Cytotoxic T cell (primary cell): Measurements from ENCODE around the genes C9orf152, SVEP1 and LPAR1.

GRCh38 chr9:109440567-109441158 lies 57.4 kb downstream of the PTPN3 start:
- PRO-cap, 2 experiments: no peak in any of the 2 experiments

DNA sequence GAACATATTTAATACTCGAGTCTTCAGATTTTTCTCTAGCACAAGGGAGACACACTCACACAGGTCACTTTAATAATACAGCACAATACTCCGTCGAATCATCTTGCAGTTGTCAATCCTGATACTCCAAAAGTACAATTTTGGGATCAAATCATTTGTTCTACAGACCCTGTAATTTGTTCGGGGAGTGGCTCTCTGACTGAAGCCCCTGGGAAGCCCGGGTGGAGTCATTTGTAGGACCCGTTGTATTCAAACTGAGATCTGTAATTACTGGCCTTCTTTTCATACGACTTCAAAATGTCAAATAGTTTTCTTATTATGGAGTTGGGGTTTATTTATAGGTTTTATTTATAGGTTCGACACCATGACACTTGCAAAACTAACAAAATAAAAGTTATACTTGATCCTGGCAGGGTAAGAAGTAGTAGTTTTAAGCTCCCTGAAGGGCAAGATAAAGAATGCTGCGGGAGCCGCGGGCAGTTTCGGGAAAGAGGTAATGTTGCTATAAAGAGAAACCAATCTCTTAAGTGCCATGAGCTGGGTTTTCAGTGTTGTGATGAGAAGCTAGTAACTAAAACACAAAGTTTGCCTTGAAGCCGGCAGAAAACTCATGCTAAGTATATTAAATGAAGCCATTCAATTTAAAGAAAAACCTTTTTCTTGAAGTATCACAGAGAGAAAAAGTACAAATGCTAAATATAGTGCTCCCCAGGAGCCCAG lies 24.9 kb downstream of the PTPN3 start:
- PRO-cap, 2 experiments: no peak in any of the 2 experiments

- PRO-cap, 2 experiments: no peak in any of the 2 experiments
Measured at GRCh38 chr9:109487376-109487651, 10.8 kb downstream of the PTPN3 start.

GRCh38 chr9:109507254-109507855 lies 9.2 kb upstream of the PTPN3 start:
- PRO-cap, 2 experiments: no peak in any of the 2 experiments

DNA sequence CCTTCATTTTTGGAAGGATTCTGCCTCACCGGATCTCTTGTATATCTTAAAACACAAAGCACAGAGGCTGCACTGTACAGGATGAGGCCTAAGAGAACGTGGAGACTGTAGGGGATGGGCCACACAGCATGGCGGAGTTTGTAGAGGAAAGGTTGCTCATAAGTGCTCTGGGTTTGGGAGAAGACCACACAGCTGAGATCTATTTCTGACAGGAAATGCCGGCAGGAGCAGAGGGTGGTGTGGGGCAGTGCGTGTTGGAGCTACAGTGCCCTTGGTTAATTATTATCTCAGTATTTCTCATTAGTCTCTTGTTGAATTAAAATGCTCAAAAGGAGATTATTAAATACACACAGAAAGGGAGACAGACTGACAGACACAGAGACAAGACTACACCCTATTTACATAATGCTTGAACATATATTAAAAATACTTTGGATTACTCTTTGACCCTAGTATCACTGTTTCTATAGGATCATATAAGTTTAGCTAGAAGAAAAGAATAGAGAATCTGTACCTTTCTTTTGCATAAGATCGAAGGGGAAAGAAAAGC lies 9.6 kb downstream of the PALM2AKAP2 start:
- PRO-cap, 2 experiments: no peak in any of the 2 experiments

DNA sequence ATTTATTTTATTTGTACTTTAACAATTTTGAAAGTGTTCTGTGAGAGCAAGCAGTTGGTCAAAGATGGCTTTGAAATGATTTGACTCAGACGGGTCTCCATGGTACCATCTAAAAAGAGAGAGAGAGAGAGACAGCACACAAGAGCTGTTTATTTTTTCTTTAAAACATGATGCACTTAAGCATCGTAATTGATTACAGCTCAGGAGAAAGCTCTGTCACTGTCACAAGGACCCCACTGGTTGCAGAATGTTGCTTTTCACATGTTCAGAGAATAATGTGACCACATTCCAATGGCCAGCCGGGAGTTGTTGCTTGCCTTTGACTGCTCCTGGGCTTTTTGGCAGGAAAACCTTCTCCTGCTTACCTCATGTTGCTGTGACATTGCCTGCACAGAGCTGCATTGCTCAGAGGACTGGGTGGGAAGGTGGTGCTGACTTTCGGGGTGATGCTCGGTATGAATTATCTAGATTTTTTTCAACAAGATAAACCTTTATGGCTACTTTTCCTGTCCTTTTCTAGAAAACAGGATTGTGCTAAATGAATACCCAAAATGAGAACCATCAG lies 88.2 kb downstream of the PALM2AKAP2 start:
- PRO-cap, 2 experiments: no peak in any of the 2 experiments

DNA sequence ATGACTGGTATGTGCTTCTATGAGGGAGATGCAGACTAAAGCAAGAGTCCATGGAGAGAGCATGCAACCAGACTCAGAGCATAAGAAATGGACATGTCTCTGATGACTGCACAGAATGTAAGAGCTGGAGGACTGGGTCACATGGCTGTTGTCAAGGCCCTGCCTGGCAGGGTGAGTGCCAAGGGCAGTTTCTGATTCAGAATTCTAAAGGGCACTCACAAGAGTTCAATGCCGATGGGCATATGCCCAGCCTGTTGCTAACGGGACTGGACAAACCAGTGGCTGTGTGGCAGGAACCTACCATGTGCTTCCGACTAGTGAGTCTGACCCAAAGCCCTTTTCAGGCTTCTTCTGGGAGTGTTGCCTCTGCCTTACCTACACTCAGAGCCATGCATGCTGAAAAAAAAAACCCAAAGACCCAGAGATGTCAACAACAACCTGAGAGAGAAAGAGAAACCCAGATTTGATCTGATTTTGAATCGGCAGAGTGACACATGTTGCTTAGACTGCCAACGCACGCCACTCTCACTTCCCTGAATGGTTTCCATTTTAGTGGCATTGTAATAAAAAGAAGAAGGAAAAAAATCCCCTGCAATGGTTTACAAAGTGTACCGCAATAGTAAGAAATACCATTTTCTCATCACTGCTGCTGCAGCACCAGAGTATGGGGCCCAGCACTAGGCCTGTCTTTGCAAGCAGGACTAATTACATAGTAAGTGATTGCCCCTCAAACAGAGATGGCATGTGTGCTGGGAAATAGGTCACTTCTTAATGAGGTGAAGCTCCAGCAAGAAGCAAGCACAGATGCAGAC lies 194.3 kb downstream of the PALM2AKAP2 start:
- PRO-cap, 2 experiments: no peak in any of the 2 experiments

GRCh38 chr9:110148174-110148728 lies 59.7 kb downstream of the C9orf152 start:
- PRO-cap, 2 experiments: no peak in any of the 2 experiments

DNA sequence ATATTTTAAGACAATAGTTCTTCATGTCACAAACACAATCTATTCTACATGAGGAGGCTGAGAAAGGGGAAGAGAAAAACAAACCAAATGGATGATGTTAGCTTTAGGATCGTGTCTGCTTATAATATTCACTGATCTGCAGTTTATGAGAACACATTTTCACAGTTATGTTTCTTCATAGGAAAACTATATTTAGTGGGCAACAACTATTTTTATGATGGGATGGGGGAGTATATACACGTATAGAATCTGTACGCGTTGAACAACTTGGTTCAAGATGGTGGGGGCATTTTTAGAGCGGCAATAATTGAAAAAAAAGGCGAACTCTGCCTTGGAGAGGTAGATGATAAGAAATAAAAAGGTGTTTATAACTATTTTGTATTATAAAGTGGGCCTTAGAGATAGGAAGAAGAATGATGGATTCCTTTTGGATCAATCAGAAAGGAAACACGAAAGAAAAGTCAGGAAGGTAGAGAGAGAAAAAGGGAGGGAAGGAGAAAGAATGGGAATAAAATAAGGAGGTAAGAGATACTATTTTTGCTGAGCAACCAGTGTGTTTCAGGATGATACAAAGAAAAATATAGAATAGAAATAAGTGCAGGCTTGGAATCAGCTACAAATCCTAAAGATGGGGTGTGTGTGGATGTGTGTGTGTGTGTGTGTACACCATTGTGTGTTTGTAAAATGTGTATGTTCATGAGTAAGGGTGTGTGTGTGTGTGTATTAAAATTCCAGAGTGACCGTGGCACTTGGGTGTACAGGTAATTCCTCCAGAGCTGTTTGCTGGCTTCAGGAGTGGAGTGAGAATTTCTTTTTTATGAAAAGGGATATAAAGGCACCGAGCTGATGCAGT lies 38.6 kb downstream of the C9orf152 start:
- PRO-cap, 2 experiments: no peak in any of the 2 experiments

DNA sequence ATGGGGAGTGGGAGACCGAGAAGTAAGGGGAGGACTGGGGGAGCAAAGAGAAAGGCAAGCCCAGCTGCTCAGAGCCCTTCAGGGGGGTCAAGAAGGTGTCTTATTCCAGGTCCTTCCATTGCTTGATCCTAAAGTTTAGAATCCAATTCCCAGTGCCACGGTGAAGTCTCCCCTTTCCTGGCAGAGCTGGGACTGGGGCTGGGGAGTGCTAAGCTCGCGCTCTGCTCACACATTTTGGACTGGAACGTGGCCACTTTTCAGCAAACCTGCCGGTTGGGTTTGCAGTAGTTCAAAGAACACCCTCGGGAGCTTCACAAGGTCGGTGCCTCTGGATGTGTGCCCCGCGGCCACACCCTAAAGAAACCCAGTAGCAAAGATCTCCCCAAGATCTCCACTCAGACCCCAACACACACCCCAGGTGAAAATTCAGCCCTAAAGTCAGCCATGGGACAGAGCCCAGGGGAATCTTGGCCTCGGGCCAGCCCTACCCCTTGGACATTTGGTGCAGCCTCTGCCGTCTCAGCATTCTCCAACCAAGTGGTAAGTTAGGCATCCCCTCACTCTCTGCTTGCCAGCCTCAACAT lies at the start of gene C9orf152:
Gene C9orf152 (minus strand): TSS at position 194 of the 584 bp plus-strand sequence.
- PRO-cap, 2 experiments: no peak in any of the 2 experiments

- PRO-cap, 2 experiments: peak in 2 of 2 experiments; most common plus-strand start chr9:110255685 (in 2); most common minus-strand start chr9:110255615 (in 1)
Measured at GRCh38 chr9:110254998-110255793, 1.1 kb downstream of the TXN start.

GRCh38 chr9:110477968-110478532 lies 101.5 kb downstream of the SVEP1 start:
- PRO-cap, 2 experiments: no peak in any of the 2 experiments

- PRO-cap, 2 experiments: no peak in any of the 2 experiments
Measured at GRCh38 chr9:110578879-110579456, 573 bp downstream of the SVEP1 start.

DNA sequence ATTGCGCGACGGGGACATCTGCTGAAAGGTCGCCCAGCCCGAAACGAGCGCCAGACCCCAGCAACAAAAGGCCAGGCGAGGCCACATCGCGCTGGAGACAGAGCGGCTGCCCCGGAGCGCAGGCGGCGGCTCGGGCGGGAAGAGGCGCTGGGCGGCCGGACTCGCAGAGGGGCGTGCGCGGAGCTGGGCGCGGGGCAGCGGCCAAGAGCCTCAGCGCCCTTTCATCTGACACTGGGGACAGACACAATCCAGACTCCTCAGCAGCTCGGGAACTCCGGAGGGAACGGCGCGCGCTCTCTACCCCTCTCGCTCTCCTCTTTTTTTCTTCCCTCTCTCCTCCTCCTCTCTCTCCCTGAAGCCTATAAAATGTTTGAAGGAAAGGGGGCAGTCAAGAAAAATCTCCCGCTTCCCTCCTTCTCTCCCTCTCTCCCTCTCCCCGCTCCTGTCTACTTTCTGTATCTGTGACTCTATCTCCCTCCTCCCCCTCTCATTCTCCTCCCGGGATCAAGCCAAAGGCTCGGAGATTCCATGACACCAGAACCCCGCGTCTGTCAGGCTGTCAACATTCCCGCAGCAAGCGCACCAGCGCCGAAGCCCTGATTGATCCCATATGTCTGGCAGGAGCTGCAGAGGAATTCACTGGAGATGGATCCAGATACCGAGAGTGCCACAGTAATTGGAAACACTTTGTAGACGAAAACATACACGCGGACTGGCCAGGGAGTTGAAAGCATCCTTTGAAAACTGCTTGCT lies at the start of gene SVEP1:
Gene SVEP1 (minus strand): TSS at position 285 of the 753 bp plus-strand sequence.
- PRO-cap, 2 experiments: no peak in any of the 2 experiments

GRCh38 chr9:110928534-110929217 lies 109.6 kb downstream of the LPAR1 start:
- PRO-cap, 2 experiments: no peak in any of the 2 experiments

DNA sequence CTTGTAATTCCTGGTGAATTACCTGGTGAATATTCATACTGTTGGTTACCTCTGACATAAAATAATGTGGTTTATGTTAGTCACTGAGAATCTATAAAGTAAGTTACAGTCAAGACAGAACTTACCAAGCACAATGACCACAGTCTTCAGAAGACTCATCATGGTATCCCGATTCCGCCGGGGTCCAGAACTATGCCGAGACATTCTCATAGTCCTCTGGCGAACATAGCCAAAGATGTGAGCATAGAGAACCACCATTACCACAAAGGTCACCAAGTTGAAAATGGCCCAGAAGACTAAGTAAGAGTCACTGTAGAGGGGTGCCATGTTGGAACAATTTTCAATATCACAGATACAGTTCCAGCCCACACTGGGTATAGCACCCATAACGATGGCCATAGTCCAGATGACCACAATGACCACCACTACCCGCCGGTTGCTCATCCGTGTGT lies 96.9 kb downstream of the LPAR1 start:
- PRO-cap, 2 experiments: no peak in any of the 2 experiments

DNA sequence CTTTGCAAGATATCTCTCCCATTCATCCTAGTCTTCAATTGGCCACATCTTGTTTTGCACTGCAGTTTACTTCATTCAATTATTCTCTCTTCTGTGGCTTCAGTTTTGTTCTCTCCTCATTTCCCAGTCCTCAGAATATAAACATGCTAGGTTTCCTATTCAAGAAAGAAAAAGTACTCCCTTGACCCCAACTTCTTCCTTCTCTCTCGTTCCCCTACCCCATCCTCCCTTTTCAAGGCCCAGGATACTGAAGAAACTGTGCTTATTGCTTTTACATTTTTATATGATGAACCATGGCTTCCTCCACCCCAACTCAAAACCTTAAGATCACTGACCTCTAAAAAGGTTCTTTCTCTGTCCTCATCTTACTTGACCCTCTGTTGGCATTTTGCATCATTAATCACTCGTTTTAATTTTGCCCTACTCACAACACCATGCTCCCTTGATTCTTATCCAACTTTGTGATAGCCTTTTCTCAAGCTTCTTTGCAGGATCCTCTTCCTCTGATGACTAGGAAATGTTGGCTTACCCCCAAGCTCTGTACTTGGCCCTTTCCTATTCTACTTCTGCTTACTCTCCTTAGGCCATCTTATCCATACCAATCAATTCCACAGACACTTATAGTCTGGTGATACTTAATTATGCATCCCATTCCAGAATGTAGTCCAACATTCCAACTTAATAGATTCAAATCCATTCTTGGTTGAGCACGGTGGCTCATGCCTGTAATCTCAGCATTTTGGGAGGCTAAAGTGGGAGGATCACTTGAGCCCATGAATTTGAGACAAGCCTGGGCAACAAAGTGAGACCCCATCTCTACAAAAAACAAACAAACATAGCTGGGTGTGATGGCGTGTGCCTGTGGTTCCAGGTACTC lies 33.9 kb downstream of the LPAR1 start:
- PRO-cap, 2 experiments: no peak in any of the 2 experiments

GRCh38 chr9:111037702-111038639 lies at the start of gene LPAR1:
Gene LPAR1, minus strand, starts transcription at chr9:111038470.
- PRO-cap, 2 experiments: no peak in any of the 2 experiments

DNA sequence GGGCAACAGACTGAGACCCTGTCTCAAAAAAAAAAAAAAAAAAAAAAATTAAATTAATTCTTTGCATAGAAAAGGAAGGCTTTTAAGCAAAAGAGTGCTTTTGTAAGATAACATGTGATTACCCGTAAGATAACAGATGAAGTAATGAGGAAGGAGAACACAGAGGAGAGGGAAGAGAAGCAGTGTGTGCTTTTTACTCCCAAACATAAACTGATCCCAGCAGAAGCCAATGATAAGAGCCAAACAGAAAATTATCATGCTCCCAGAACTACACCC lies 42.2 kb downstream of the OR2K2 start:
- PRO-cap, 2 experiments: no peak in any of the 2 experiments

DNA sequence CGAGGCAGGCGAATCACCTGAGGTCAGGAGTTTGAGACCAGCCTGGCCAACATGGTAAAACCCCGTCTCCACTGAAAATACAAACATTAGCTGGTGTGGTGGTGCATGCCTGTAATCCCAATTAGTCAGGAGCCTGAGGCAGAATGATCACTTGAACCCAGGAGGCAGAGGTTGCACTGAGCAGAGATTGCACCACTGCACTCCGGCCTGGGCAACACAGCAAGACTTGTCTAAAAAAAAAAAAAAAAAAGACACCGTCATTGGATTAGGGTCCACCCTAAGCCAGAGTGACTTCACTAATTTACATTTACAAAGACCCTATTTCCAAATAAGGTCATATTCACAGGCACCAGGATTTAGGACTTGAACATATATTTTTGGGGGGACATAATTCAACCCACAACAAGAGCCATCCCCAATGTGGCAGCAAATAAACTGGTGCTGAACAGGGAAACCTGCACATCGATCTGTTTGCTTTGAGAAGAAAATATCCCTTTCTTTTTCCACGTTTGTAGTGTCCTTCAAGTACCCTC lies 3.8 kb upstream of the DNAJC25 start:
- PRO-cap, 2 experiments: no peak in any of the 2 experiments